ENCODE measurements around a stretch of chr7.

GRCh38 chr7:82035-82839 lies 110.1 kb upstream of the FAM20C start:
- RRBS = 90% methylated on average over 3 of the region's 36 CpGs

- RRBS = no CpG with 5 or more reads among the region's 22 CpGs
Observed at GRCh38 chr7:150460-151164, 41.8 kb upstream of the FAM20C start.

DNA sequence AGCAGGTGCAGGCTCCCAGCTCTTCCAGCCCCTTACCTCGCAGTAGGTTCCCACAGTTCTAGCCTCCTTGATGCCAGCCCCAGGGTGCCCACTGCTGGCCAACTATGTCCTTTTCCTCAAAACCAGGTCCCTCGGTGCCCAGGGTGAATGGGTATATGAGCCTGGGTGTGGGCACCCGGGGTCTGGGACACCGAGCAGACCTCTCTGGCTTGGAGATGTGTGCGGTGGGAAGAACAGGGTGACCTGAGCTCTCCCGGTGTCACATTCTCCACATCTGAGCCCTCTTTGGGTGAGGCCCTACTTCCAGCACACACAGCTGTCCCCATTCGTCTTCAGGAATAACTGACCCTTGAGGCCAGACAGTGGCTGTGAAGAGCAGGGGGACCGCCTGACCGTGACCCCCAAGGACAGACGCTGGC lies 8.5 kb downstream of the FAM20C start:
- RRBS = 74% methylated on average over 4 of the region's 10 CpGs

DNA sequence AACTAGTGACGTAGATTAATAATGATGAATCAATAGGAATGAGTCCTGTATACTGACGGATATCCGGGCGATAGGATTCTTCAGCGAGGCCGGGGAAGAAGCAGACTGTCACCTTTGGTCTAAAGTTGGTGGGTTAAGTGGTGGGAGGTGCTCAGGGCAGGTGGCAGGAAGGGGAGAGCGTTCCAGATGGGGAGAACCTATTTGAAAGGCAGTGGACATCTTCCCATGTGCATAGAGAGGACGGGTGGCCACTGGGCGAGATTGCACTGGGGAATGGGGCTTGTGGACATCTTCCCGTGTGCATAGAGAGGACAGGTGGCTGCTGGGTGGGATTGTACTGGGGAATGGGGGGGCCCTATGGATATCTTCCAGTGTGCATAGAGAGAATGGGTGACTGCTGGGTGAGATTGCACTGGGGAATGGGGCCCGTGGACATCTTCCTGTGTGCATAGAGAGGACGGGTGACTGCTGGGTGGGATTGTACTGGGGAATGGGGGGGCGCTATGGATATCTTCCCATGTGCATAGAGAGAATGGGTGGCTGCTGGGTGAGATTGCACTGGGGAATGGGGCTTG lies 9.7 kb downstream of the FAM20C start:
- RRBS = no CpG with 5 or more reads among the region's 13 CpGs

DNA sequence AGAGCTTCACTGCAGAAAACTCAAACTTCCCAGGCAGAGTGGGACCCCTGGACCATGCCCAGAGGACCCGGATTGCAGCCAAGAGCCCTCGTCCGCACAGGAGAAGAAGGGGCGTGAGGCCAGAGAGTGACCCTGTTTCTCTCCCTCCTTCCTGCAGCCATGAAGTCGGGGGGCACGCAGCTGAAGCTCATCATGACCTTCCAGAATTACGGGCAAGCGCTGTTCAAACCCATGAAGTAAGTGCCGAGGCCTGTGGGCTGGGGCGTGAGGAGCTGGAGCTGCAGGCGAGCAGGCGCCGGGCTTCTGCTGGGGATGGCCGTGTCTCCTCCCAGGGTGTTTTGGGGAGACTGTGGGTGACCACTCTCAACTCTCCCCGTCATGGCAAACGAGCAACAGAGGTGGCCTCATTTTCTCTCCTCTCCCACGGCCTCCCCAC lies 16.4 kb downstream of the FAM20C start:
- RRBS = no CpG with 5 or more reads among the region's 17 CpGs

- RRBS = no CpG with 5 or more reads among the region's 16 CpGs
Observed at GRCh38 chr7:212969-213605, 20.7 kb downstream of the FAM20C start.

- RRBS = no CpG with 5 or more reads among the region's 3 CpGs
Observed at GRCh38 chr7:216226-216636, 23.9 kb downstream of the FAM20C start.

DNA sequence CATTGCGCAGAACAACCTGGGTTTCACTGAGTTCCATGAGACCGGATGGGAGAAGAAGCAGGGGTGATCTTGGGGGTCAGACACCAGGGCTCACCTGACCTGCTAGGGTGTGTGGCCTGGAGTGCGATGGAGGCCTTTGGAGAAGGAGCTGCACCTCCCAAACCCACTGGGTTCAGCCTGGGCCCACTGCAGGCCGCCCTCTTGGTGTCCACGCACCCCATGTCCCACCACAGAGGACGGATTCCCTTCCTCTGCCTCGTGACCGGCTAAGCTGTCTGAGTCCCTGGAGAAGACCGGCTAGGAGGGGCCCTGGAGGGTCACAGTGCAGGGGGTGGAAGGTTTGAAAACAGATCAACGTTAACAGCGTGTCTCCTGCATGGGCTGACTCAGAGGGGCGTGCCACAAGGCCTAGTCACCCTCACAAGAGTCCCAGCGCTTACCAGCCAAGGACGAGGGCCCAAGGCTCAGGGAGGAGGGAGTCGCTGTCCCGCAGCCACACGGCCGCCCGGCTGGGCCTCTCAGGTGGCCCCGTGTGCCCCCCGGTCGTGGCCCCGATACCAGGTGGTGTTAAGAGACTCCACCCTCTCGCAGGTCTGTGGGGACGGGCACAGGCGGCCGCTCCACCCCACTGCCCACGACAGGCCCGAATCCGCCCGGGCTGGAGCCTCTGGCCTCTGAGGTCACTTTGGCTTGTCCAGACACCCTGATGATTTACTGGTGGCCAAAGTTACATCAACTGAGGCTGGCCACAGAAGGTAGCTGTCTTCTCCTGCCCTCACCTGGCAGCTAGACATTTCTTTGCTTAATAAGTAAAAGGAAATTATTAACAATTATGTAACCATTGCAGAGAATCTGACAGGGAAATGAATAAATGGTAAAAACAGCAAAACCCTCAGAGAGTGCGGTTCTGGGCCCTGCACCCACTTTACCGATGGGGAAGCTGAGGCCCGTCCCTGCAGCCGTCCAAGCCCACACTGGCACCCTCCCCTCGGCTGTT lies 33.9 kb downstream of the FAM20C start:
- RRBS = no CpG with 5 or more reads among the region's 36 CpGs

- RRBS = no CpG with 5 or more reads among the region's 43 CpGs
Observed at GRCh38 chr7:248135-249206, 41.5 kb upstream of the FOXL3 start.

GRCh38 chr7:252716-253674 lies 37.0 kb upstream of the FOXL3 start:
- RRBS = 92% methylated on average over 2 of the region's 46 CpGs

DNA sequence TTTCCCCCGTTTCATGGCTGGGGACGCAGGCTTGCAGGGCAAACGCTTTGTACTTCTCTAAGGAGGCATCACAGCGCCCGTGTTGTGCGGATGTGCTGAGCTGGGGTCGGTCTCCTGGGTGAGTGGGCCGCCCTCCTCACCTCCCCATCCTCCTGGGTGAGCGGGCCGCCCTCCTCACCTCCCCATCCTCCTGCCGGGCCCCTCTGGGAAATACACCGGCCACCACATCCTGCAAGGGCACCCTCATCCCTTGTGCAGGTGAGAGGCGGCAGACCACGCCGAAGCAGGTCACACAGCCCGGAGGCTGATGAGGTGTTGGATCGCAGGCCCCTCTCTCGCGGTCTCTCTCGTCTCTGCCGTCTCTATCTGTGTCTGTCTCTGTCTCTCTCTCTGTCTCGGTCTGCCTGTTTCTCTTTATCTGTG lies 30.9 kb upstream of the FOXL3 start:
- RRBS = 95% methylated on average over 4 of the region's 22 CpGs

- RRBS = 67% methylated on average over 2 of the region's 38 CpGs
Observed at GRCh38 chr7:284607-285597, 5.1 kb upstream of the FOXL3 start.

DNA sequence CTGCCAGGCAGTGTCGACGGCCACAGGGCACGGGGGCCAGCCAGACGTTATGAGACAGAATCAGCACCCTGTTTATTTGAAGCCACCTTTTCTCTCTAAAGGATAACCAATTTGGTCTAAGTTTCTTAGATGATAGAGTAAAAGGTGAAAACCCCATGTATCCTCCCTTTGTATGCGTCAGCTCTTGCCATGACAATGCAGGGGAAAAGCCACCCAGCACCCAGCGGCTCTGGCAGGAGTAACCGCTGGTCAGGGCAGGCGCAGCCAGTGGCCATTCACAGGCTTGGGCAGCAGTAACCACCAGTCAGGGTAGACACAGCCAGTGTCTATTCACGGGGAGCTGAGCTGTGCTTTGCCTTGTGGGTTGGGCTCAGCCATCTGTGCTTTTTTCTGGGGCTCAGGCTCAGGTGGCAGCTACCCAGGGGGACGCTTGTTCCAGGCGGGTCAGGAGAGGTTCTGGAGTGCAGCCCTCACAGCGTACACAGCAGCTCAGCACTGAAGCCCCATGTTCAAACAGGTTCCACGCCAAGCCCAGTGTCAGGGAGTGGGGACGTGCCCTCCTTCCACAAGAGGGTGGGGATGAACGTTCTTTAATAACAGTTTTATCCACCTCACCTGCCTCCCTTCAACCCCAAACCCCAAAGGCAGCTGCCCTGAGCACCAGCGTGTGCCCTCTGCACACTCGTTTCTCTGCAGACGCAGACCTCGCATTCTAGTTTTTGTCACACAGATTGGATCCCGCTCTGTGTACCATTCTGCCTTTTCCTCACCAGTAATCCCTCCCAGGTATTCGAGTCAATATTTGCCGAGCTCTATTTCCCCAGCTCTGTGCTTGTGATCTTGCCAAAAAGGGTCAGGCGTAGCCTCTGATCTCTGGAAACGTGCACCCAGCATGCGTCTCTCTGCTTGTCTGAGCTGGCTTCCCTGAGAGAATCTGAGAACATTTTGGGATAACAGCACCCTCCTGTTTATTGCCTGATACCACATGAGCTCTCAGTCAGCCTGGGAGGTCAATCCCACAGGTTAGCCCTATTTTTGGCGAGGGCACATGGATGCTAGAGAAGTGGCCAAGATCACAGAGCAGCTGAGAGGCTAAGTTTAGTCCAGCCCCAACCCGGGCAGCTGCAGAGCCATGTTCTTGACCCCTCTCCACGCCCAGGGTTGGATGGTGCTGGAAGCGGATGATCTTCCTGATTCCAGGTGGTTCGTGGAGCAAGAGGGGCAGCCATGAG lies 28.7 kb downstream of the FOXL3 start:
- RRBS = no CpG with 5 or more reads among the region's 30 CpGs

DNA sequence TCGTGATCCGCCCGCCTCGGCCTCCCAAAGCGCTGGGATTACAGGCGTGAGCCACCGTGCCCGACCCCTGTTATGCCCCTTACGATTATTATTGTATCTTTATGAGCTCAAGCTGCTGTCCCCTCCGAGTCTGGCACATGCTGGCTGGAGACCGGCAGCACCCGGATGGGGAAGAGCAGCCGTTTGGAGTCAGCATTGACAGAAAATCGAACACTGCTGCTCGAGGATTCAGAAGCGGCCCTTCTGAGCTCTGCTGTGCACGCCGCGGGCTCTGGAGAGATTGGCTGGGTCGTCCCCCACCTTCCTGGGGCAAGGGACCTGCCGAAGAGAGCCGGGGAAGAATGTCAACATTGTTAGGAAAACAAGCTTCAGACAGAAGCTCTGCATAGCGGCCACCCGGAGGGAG lies 84.9 kb downstream of the PDGFA start:
- RRBS = no CpG with 5 or more reads among the region's 24 CpGs

DNA sequence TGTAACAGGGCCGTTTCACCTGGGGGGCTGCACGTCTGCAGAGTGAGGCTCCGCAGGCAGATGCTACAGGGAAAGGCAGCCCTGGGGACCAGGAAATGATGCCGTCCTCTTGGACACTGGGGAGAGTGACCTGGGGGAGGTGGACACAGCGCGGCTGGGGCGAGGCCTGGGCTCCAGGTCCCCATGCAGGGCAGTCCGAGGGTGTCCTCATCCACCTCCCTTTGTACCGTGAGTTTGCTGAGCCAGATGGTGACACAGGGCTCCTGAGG lies 41.9 kb downstream of the PDGFA start:
- RRBS = no CpG with 5 or more reads among the region's 9 CpGs

- RRBS = no CpG with 5 or more reads among the region's 4 CpGs
Observed at GRCh38 chr7:515870-516089, 3.9 kb downstream of the PDGFA start.

GRCh38 chr7:520563-520841 lies 856 bp upstream of the PDGFA start:
- RRBS = 2% methylated on average over 8 of the region's 31 CpGs

- RRBS = no CpG with 5 or more reads among the region's 13 CpGs
Observed at GRCh38 chr7:523319-523766, 3.7 kb upstream of the PDGFA start.

DNA sequence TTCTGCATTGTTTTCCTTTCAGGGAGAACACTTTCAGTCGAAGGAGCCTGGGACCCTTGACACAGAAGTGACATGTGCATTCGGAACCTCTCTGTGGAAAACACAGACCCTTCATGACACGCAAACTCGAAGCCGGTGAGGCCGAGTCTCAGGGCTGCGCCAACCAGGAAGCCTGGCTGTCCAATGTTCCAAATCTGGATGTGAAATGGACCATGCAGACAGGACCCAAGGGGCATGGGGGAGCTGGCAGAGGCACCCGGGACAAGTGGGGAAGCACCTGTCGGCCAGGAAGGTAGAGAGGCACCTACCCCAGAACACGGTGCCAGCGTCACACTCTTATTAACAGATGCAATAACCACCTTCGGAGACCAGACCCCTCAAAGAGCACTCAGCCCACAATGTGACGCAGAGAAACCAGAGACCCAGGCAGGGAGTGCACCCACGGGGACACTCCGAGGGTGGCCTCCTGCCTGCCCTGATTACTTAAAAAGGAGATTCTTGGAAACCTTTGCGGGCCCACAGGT lies 88.3 kb upstream of the PDGFA start:
- RRBS = no CpG with 5 or more reads among the region's 16 CpGs

- RRBS = 75% methylated on average over 5 of the region's 28 CpGs
Observed at GRCh38 chr7:696814-697530, 29.5 kb upstream of the DNAAF5 start.

All from AG09309 (cell line).